Foreskin keratinocyte (primary cell): ENCODE results near the genes GPR6 and SLC22A16.

DNA sequence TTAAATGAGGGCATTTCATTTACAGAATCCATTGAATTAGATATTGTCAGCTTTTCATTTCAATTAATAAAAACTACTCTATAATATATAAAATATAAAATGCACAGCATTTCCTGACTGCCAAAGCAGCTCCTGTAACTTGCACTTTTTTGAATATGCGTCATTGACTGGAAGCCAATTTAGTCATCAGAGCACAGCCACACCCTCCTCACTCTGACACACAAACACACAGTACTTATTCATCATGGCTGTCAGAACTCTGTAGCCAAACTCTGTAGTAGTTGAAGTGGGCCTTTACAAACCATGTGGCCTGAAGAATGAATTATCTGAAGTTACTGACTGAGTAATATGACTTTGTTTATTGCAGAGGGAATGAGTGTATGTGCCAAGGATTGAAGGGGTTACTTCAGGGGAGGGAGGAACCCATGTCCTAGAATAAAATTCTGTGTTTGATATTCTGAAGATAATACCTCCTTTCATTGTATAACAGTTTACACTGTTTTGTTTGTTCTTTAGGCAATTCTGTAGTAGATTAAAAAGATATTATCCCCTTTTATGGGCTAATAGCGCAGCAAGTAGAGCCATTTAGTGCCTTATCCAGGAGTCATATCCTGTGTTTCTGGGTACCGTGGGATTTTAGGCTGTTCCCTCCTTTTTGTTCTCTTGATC lies 102.7 kb downstream of the FIG4 start:
- RAMPAGE, total RNA = no peak

DNA sequence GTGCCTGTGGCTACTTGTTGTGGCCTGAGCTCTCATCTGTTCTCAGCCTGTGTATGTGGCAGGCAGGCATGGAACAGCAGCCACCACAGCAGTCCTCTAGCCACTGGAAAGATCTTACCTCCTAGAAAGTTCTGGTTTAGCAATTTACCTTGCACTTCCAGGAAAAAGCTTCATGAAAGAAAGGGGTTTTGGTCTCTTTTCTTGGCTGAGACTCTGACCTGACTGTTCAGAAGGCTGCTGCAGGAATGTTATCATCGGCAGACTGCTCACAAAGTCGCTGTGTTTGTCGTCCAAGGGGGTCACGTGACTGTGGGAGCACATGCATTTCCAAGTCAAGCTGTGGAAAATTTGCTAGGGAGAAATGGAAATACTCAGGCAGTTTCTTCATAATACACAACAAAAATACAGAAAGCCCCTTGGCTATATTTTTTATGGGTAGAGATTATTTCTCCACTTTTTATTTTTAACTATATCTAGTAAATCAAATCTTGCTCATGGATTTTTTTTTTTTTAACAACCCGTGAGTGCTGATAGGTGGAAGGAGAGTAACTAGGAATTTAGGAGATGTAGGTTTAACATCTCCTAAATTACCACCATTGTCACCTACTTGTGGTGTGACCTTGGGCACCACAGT lies 110.8 kb upstream of the GPR6 start:
- RAMPAGE, total RNA = no peak

- RAMPAGE, total RNA = no peak
Observed at GRCh38 chr6:109967798-109968380, 10.2 kb upstream of the GPR6 start.

DNA sequence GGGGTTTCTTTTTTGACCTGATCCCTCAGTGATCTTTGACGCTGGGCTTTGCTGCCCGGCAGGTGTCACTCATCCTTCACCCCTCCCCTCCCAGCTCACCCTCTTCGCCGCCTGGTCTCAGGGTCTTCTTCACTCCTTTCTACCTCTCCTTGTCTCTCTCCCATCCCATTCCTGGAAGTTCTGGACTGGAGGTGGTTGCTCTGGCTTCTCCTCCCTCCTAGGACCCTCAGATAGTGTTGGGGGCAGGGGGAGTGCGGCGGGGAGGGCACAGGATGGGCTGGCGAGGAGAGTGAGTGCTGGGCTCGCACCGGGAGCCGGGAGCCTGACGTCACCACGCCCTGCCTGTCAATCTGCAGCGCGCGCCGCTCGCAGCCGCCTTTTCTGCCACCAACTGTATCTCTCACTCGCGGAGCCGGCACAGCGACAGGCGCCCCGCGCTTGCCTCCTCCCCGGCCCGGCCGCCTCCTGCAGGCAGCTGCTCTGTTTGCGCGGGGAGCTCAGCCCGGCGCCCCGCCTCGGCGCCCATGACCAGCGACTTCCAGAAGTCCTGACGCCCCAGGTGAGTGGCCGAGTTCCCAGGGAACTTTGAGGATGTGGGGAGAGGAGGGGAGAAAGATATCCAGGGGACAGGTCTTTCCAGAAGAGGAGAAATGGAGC lies at the start of gene GPR6:
Gene GPR6, plus strand, starts transcription at position 403 of the 657 bp plus-strand sequence.
- RAMPAGE, total RNA = no peak

GRCh38 chr6:110215346-110215875 lies 35.2 kb downstream of the CDC40 start:
- RAMPAGE, total RNA = no peak

GRCh38 chr6:110399428-110400264 lies 15.7 kb downstream of the DDO start:
- RAMPAGE, total RNA = no peak

GRCh38 chr6:110476006-110477003 lies at the start of gene SLC22A16:
SLC22A16 (minus strand) TSS chr6:110476613.
- RAMPAGE, total RNA = no peak

- RAMPAGE, total RNA = no peak
Observed at GRCh38 chr6:110549301-110549851, 73.0 kb upstream of the SLC22A16 start.

DNA sequence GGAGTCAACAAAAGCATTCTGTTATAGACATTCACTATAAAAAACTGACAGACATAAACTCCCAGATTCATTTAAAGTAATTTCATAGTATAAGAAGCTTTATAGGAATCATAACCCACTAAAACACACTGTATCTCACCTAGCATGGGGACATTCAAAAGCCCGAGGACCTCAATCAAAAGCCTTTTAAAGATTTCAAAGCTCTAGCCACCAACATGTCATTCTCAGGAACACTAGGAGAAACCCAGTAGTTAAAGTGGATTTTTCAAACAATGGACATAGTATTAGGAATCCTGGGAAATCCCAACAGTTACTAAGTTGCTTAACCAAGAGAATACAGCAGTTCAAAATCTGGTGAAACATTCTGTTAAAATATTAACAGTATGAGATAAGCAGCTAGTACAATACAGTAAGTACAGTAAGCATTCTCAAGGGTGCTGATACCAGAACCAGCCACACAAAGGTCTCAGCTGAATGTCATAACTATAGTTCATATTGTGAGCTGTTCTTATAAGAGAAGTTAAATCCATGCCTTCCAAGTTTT lies 68.7 kb downstream of the CDK19 start:
- RAMPAGE, total RNA = no peak

- RAMPAGE, total RNA = no peak
Observed at GRCh38 chr6:110897828-110898901, 23.6 kb downstream of the AMD1 start.

DNA sequence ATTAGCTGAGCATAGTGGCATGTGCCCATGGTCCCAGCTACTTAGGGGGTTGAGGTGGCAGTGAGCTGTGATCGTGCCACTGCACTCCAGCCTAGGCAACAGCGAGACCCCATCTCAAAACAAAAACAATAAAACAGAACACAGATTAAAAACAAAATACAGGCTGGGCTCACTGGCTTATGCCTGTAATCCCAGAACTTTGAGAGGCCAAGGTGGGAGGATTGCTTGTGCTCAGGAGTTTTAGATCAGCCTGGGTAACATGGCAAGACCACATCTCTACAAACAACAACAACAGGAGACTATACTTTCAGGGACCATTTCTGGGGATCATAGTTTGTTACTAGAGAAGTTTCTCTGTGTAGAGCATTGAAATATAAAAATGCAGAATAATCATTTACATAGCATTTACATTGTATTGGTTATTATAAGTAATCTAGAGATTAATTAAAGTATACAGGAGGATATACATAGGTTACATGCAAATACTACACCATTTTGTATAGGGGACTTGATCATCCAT lies 62.7 kb upstream of the MFSD4B start:
- RAMPAGE, total RNA = no peak

GRCh38 chr6:111291002-111291547 lies 31.9 kb downstream of the MFSD4B start:
- RAMPAGE, total RNA = no peak

DNA sequence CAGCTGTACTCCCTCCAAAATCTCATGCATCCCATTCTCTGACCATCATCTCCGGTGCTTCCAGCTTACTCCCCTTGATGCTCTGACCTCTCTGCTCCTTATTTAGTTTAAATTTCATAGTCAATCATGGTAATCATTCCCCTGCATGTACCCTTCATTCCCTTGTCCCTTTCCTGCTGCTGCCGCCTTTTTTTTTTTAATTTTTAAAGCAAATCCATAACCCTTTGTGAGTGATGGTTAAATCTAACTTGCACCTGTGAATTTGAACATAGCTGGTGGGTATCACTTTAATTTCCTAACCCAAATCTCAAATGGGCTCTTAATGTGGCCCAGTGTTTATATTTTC lies 86.4 kb downstream of the MFSD4B start:
- RAMPAGE, total RNA = no peak

DNA sequence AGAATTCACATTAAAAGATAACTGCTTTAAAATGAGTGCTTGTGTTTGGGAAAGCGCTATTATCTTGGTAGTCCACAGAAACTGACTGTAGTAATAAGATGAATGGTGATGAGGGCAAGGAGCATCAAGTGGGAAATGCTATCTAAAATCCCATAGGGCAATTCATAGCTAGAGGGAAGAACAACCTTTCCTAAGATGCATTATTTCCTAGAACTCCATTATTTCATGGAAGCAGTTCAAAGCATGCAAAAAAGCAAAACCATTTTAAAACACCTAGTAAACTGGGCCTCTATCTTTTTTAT lies 1.6 kb downstream of the REV3L start:
- RAMPAGE, total RNA = no peak

- RAMPAGE, total RNA = no peak
Observed at GRCh38 chr6:111517809-111518282, 34.8 kb upstream of the REV3L start.

DNA sequence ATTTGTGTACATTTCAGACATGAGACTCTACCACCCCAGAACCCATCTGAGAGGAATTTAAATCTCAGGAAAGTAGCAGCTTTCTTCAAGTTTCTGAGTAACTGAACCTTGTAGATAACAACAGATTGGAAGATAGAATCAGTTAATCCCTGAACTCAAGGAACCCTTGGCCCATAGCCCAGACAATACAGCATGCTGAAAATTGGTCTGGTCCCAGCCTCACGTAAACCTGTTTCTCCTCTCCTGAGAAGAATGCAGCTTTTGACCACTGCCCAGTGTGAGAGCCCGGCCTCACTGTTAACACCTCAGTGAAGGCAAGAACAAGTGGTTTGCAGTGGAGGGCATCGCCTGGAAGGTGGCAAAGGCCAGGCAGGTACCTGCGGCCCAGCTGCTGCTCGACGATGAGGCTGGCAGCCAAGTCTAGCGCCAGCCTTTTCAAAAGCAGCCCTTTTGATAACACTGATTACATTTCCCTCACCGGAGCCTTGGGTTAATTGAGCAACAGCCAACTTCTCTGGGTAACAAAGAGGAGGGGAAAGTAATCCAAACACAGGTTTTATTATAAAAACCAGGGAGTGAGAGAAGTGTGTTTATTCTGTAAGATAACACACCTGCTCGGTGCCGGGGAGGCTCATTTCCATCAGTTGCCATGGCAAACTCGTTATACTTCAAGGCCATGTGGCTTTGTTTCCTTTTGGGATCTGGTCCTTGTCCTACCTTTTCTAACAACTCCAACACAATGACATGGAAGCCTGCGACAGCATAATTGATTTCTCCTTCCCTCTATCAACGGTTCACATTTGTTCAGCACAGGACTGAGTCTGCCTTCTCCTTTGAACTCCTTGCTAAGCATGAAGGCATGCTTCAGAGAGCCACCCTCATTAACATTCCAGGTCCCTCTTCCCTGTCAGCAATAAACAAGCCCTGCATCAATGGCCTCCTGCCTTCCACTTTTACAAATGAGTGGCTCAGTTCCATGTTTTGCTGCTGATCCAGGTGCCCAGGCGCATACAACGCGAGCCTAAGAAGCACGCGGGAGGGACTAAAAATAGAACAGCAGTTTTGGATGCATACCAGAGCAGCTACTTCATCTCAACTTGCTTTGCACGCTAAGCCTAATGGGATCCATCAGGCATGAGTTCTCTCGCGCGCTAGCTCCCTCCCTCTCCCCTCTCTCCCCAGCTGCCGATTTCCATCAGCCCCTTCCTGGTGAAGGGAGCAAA lies 53.8 kb downstream of the TRAF3IP2 start:
- RAMPAGE, total RNA = no peak

DNA sequence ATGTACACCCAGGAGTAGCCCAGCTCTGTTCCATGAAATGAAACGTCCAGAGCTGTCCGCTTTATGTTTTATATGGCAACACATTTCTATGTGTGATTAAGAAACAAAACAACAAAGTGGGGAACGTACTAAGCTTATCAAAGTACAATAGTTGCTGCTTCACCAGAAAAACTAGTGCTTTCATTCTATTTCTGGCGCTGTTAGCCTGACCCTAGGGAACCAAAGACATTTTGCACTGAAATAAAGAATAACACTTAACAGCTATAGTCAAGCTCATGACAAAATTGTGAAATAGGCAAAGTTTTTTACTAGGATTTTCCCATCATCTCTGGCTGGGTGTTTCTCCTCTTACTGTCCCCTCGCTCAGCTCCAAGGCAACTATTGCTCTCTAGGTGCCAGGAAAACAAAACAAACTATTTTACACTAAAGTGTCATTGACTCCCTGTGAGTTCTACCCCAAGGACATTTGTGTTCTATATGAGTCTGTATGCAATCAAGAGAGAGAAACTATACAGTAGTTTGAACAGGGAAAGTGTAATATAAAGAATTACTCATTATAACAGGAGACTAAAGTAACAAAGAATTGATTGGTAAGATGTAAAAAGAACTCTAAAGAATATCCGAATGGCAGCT lies 22.9 kb upstream of the TRAF3IP2 start:
- RAMPAGE, total RNA = no peak

DNA sequence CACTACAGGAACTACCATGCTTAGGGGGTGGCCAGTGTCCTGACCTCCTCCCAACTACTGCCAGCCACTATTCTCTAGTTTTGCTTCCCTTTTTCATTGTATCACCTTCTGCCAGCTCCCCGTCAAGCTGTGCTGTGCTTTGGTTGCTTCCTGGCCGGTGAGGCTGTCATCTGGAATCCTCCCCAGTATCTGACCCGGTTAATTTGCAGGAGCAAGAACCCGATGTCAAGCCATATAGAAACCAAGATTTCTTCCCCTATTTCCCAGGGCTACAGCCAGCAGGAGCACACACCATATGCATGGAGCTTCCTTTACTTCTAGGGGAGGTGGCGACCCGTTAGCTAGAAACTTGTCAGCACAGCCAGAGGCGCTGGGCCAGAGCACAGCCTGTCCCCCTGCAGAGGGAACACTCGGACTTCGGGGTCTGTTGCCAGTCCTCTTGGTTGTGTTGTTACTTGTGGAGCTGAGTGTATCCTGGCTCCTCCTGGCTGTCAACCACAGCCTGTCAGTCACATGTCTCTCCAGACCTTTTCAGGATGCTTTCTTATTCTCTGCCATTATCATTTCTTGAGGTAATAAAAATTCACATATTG lies 57.4 kb upstream of the TRAF3IP2 start:
- RAMPAGE, total RNA = no peak

GRCh38 chr6:111663605-111664074 lies 58.0 kb upstream of the TRAF3IP2 start:
- RAMPAGE, total RNA = no peak

GRCh38 chr6:111686497-111687118 lies 80.9 kb upstream of the TRAF3IP2 start:
- RAMPAGE, total RNA = no peak